Endometrial microvascular endothelial cells (primary cell): Measurements from ENCODE around the genes CACNA2D4 and DCP1B.

- RAMPAGE, long total RNA = no peak
Observed at GRCh38 chr12:1180384-1180776, 189.4 kb downstream of the ERC1 start.

GRCh38 chr12:1318415-1319181 lies 275.8 kb downstream of the FBXL14 start:
- RAMPAGE, long total RNA = no peak

GRCh38 chr12:1445881-1446292 lies 148.5 kb downstream of the FBXL14 start:
- RAMPAGE, long total RNA = no peak

DNA sequence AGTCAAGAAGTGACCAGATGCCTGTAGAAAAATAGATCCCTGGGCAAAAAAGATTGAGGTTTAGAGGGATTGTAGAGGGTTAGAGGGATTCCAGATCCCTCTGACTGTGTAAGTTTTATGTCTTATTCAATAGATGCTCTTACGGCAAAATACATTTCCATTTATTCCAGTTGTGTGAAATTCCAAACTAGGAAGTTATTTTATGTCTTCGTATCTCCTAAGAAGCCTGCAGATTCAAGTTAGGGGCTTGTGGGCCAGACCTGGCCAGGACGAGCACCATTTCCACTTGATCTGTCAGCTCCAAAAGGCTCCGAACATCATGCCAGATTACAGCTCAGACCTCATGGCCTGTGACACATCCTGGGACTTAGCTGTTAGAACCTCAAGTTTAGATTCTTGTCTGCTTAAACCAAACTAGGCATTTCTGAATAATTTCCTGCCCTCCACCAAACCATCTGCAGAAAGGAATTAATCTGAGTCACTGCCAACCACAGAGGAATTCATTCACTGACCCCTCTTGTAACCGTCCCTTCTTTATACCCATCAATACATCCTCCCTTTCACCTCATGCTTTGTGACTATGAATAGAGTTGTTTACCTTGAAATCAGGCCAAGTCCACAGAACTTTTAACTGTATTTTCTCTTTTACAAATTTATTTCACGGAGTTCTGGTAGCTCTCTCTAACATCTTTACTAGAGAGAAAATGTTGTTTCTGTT lies 120.4 kb downstream of the FBXL14 start:
- RAMPAGE, long total RNA = no peak

DNA sequence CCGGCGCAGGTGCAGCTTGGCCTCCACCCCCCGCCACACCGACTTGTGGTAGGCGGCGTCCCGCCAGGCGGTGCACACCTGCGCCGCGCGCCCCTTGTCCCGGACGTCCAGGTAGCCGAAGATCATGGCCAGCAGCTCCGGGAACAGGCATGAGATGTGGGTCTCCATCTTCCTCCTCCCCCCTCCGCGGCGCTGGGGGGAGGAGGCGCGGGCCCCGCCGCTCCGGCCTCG lies 567 bp downstream of the FBXL14 start:
- RAMPAGE, long total RNA = no peak

- RAMPAGE, long total RNA = no peak
Observed at GRCh38 chr12:1595101-1595631, 785 bp upstream of the FBXL14 start.

DNA sequence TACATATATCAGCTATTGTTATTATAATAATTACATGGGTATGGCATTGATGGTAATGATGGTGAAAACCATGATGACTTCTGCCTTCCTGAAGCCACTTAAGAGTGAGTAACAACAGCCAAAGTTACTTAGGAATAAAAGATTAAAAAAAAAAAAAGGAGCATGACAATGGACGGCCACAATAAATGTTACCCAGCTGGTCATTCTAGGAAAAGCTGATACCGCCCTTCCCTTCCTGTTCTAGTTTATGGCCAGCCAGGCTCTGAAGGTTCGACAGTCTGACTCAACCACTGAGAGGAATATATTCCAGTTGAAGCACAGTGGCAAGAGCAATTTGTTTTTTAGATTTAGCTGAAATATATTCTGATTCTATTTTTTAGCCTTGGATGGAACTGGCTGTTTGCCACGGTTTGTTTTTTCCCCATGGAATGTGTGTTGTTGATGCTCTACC lies 9.8 kb upstream of the ADIPOR2 start:
- RAMPAGE, long total RNA = no peak

- RAMPAGE, long total RNA = no peak
Observed at GRCh38 chr12:1740384-1741464, 49.9 kb downstream of the ADIPOR2 start.

GRCh38 chr12:1746478-1747035 lies 55.7 kb downstream of the ADIPOR2 start:
- RAMPAGE, long total RNA = no peak

- RAMPAGE, long total RNA = no peak
Observed at GRCh38 chr12:1786574-1787201, 33.7 kb upstream of the LRTM2 start.

DNA sequence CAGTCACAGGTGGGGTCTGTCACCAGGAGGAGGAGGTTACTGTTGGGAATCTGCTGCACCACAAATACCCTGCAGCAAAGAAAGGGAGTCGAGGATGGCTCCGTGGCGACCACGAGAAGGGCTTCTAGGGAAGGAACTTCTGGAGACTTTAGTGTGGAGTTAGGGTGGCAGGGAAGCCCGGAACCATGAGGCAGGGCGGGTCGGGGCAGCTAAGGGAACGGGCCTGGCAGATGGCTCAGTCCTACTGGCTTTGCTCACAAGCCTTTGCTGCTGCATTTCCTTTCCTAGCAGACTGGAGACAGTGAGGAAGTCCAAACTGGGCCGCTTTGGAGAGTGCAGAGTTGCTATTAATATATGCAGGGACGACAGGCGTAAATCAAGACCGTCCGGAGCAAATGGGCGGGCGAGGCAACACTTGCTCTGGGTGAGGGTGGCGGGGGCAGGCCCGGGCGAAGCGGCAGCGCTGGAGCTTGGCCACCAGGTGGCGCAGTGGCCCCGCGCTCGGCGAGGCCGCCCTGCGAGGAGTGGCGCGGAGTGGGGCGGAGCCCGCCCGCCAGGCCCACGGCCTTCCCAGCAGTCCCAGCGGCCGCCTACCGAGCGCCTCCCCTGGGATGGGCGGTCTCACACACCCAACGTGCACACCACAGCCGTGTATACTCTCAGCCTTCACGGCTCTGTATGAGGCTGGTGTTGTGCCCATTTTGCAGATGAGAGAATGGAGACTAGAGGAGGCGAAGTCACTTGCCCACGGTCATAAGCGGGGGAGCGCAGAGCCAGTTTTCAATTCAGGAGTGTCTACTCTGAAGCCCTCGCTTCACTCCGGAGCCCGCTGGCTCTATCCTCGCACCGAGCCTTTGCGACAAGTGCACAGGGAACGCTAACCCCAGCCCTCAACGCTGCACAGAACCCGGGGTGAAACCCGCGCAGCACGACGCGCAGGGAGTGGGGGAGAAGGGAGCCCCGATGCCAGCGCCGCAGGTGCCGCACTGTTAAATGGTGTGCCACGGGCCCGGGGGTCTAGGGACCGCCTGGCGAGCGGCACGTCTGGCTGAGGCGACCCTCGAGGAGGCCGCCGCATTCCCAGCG lies 24.3 kb upstream of the LRTM2 start:
- RAMPAGE, long total RNA = no peak

GRCh38 chr12:1796798-1797117 lies 23.6 kb upstream of the LRTM2 start:
- RAMPAGE, long total RNA = no peak

DNA sequence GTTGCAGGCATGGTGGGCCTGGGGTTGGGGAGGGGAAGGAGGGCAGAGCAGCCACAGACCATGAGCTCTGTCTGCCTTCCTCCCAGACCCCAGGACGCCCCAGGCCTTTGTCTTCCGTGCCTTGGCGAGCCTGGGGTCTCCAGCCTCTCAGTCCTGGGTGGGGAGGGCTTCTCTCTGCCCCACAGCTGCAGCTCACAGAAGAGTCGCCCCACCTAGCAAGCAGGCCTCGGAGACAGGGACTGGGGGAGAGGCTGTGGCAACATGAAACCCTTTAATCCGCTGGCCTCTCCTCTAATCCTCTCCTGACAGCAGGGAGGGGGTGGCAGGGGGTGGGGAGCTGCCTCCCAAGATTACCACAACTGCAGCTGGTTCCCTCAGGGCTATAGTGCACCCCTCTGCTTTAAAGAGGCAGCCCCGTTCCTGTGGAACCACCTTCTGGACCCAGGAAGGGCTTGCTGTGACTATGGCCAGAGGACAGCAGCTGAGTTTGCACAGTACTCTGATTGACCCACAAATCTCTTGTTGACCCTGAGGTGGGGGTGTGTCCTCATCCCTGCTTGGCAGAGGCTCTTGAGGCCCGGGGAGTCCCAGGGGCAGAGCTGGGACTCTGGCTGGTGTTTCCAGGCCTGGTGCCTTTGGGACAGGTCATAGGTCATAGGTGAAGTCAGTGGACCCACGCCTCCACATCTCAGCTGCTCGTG lies at the start of gene CACNA2D4:
TSS of gene CACNA2D4 (minus strand) at position 241 of the 701 bp plus-strand sequence.
- RAMPAGE, long total RNA = no peak

DNA sequence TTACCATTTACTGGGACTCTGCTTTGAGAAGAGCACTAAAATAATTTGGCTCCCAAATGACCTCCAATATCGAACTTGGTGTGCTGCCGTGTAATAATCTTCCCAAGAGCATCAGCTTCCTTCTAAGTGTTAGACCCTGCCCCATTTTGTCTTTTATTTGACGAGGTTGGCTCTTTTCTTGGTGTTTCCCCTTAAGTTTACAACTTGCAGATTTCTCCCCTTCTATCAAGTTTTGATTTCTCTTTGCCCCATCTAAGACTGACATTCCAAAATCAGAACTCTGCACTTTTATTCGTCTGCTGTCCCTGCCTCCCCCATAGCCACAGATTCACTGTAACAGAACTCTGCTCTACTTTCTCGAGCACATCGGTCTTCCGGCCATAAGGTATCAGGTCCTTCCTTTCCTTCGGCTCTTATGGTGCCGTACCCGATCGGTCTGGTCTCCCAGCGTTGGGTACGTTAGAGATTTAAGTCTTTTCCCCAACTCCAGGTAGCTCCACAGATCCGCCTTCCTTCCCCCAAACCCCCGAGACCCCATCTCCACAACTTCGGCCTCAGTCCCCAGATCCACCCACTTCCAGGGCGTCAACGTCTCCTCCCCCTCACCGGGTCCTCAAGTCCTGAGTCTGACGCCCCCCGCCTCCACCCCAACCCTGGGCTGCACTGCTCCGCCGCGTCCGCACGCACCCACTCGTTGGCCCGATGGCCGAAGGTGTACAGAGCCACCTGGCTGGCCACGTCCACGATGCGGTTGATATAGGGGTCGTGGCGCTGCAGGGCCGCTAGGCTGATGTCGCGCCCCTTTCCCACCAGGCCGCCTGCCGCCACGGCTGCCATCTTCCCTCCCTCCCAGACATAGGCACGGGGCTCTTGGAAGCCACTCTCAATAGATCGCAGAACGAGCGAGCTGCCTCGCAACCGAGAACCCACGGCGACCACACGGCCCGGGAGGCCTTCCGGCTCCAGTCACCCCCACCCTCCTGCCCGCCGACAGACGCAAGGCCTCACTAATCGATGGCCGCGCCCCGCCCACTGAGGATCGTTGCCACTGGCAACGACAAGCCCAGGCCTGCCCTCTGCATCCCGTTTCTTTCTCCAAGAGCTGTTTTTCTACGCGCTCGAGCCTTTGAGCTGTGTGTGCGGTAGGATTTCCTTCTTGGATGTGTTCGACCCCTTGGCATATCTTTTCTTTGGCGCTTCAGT lies at the start of gene DCP1B:
TSS of gene DCP1B (minus strand) at position 863 of the 1,203 bp plus-strand sequence.
- RAMPAGE, long total RNA = start-site peak on the minus strand centred at position 906 of the sequence, 118 bp wide, 34 and 344 reads in 2 replicates

DNA sequence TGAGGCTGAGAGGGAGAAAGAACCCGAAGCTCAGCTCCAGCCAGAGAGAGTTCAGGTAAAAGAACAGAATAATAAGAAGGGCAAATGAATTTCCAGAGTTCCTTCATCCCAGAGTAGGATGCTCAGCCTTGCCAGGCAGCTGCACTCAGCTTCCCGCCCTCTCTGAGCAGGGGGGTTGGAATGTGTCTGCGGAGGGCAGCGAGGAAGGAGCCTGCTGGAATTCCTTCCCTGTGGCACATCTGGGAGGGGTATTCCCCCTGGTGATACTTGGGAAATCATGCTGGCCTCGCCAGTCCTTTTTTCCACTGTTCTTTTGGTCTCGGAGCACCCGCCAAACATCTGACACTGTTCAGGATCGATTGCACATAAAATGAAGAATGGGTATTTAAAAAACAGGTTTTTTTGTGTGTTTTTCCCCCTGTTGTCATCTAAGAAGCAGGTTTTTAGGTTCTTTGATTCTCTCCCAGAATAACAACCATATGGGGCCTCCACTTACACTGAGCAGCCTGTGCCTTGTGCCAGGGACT lies 214.9 kb downstream of the CACNA1C start:
- RAMPAGE, long total RNA = no peak

DNA sequence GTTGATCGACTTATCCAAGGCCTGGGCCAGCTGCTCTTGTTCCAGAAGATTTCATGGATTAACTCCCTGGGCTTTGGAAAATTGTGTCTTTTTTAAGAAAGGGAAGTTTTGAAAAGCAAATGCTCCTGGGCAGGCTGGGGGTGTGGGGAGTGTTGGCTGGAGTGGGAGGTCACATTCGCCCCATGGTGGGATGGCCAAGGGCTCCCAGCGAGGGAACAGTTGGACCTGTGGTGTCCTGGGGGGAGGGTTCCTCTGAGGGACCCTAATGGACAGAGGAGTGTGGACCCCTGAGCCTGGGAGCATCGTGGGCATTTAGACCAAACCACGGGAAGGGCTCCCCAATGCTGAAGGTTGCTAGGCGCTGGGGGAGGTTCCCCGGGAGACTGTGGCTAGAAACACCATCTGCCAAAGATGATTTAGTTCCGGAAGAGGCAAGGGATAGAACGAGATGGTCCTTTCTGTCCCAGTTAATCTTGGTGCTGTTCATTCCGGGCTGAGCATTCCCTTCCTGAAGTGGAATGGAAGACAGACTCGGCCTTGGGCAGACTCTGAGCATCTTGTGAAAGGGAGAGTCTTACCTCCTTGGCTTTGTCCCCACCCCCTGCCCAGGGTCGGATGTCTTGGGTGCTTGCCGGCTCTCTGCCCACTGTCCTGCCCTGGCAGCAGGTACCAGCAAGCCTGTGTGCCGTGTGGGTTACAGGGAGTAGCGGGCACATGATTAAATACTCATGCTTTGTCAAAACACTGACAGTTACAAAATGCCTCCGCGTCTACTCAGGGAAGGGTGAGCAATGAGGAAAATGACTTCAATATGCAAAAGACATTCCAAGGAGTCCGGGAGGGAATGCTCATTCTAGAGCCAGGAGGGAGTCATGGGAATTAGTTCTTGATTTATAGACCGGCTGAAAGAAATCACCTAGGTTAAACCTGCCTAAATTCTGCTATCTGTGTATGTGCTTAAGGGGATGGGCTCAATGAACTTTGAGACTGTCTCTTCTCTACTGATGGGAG lies 215.9 kb downstream of the CACNA1C start:
- RAMPAGE, long total RNA = no peak

DNA sequence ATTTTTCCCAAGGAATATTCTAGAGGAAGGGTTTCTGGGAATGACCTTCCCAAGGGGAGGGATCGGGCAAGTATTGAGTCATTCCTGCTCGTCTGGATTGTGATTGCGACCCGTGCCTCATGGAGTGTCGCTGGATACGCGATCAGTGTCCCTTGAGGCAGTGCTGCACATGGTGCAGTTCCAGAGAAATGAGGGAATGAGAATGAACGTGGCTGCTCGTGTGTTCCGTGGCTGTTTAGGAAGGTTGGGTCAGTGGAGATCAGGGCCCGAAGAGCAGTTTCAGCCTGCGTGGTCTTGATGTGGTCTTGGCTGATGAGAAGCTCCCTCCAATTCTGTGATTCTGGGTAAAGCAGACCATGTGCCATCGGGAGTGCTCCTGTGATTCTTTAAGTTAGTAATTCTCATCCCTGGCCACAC lies 234.4 kb downstream of the CACNA1C start:
- RAMPAGE, long total RNA = no peak

DNA sequence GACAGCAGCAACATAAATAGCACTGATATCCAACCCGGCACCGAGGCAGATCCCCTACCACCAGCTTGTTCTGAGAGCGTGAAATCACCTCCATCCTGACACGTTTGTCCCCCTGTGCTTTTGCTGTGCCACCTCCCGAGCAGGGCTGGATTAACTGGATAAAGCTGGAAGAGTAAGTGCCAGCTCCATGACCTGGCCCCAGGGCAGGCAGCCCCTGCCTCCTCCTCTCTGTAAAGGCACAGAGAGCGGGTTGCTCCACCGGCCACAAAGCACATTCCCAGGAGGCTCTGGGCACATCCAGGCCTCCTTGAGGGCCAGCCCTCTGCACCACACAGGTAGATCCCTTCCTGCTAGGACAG lies 251.6 kb downstream of the CACNA1C start:
- RAMPAGE, long total RNA = no peak

DNA sequence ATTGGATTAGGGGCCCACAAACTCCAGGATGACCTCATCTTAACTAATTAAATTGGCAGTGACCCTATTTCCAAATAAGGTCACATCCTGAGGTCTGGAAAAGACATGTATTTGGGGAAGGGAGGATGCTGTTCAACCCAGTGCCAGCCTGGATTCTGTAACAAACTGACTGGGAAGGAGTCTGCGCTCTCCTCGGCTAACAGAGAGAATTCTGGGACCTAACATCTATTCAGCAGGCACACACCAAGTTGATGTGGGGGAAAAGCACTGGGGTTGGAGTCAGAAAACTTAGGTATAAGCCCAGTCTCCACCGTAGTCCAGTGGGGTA lies 365.6 kb upstream of the FKBP4 start:
- RAMPAGE, long total RNA = no peak

- RAMPAGE, long total RNA = no peak
Observed at GRCh38 chr12:2457293-2457773, 337.4 kb upstream of the FKBP4 start.